ENCODE measurements around the genes KHDRBS2 and COL19A1.

DNA sequence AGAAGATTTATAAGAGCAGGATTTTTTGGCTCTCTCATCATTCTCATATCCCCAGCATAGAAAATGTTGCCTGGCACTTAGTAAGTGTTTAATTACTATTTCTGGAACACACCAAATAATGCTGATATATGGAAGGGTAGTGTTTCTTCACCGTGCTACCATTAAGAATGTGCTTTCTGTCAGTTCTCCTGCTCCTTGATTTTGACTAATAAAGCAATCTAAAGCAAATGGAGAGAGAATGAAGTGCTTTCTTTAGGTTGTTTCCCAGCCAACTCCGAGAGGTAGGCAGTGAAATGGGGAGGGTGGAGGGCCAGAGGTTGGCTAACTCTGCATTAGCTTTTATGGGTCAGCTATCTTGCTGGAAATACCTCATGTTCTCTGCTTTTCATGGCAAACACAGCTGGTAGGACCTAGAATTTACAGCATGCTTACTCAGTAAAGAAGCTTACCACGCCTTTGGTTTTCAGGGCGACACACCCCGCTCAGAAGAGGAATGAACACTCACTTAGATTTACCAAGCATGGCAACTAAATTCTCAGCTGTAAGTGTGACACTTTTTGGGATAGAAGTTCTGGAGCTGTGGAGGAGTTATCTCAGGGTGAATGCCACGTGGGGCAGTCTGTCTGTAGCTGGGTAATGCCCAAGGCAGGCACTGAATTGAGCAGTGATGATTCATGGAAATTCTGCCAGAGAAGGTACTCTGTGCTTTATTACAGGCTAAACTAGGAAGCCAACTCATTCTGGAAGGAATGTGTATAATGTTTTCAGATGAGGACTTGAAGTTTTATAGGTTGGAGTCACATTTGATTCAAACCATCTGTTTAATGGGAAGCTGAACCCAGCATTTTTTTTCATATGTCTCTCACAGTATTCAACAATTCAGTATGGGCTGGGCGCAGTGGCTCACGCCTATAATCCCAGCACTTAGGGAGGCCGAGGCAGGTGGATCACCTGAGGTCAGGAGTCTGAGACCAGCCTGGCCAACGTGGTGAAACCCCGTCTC lies 3.8 kb upstream of the PRIM2 start:
- PRO-cap = no peak
- RAMPAGE, long total RNA, 4 experiments = no peak in any of the 4 experiments

GRCh38 chr6:60655352-60655877 lies 1630.6 kb downstream of the KHDRBS2 start:
- PRO-cap = no peak
- RAMPAGE, long total RNA, 4 experiments = no peak in any of the 4 experiments

GRCh38 chr6:62285382-62286293 lies at the start of gene KHDRBS2:
TSS of gene KHDRBS2 (minus strand) at chr6:62286225.
- PRO-cap = no peak
- RAMPAGE, long total RNA, 4 experiments = start-site peak on the minus strand in 3 of 4 experiments, at chr6:62286171-62286227 at its widest, 9 to 15 reads per replicate

DNA sequence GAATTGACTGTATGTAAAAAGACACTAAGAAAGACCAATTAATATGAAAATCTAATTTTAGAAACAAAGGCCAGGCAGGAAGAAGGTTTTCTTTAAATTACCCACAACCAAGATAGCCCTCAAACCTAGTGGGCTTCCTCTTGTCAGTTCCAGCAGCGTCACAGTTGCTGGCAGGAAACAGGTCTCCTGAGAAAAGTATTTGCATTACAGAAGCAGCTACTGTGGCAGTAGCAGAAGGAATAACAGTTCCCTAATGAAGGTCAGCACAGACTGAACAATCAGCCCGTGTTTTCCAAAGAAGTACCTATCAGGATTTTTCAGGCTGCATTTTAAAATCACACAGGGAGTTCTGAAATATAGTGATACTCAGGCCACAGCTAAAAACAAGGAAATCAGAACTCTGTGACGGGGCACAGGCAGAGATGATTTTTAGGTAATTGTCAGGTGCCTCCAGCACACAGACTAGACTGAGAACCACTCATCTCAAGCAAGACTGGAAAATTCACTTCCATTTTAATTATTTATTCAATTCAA lies 230.4 kb upstream of the KHDRBS2 start:
- PRO-cap = no peak
- RAMPAGE, long total RNA, 4 experiments = no peak in any of the 4 experiments

DNA sequence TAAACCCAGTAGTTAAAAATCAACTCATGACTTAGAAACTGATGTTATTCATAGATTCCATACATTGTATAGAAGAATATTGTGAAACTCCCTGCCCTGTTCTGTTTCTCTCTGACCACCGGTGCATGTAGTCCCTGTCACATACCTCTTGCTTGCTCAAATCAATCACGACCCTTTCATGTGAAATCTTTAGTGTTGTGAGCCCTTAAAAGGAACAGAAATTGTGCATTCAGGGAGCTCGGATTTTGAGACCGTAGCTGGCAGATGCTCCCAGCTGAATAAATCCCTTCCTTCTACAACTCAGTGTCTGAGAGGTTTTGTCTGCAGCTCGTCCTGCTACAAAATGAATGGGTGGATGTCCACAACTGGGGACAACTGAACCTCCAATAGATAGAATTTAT lies 480.3 kb upstream of the KHDRBS2 start:
- PRO-cap = no peak
- RAMPAGE, long total RNA, 4 experiments = no peak in any of the 4 experiments

DNA sequence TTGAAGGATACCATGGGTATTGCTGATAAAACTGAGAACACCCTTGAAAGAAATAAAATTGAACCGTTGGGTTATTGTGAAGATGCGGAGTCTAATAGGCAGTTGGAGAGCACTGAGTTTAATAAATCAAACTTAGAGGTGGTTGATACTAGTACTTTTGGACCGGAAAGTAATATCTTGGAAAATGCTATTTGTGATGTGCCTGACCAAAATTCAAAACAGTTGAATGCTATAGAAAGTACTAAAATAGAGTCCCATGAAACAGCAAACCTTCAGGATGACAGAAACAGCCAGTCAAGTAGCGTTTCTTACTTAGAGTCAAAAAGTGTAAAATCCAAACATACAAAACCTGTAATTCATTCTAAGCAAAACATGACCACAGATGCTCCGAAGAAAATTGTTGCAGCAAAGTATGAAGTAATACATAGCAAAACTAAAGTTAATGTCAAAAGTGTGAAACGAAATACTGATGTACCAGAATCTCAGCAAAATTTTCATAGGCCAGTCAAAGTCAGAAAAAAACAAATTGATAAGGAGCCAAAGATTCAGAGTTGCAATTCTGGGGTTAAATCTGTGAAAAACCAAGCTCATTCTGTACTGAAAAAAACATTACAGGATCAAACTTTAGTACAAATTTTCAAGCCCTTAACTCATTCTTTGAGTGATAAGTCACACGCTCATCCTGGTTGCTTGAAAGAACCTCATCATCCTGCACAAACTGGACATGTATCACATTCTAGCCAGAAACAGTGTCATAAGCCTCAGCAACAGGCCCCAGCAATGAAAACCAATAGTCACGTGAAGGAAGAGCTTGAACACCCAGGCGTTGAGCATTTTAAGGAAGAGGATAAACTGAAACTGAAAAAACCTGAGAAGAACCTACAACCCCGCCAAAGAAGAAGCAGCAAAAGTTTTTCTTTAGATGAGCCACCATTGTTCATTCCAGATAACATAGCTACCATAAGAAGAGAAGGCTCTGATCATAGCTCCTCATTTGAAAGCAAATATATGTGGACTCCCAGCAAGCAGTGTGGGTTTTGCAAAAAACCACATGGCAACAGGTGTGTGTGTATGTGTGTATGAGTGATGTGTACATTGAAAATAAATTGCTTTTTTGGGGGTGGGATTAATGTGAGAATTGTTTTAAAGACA lies 49.6 kb downstream of the PHF3 start:
- PRO-cap = no peak
- RAMPAGE, long total RNA, 4 experiments = no peak in any of the 4 experiments

- PRO-cap = no peak
- RAMPAGE, long total RNA, 4 experiments = no peak in any of the 4 experiments
These were observed 18.0 kb downstream of the ADGRB3 start for GRCh38 chr6:68653091-68653561.

GRCh38 chr6:69138096-69138403 lies 503.0 kb downstream of the ADGRB3 start:
- PRO-cap = no peak
- RAMPAGE, long total RNA, 4 experiments = no peak in any of the 4 experiments

- PRO-cap = no peak
- RAMPAGE, long total RNA, 4 experiments = no peak in any of the 4 experiments
These were observed 563.6 kb downstream of the LMBRD1 start for GRCh38 chr6:69233157-69233619.

- PRO-cap = no peak
- RAMPAGE, long total RNA, 4 experiments = no peak in any of the 4 experiments
These were observed at the start of gene COL19A1 for GRCh38 chr6:69866113-69866744. TSS of gene COL19A1 (plus strand) at chr6:69866556.

GRCh38 chr6:70241727-70242652 lies 60.9 kb downstream of the COL9A1 start:
- PRO-cap = no peak
- RAMPAGE, long total RNA, 4 experiments = no peak in any of the 4 experiments

DNA sequence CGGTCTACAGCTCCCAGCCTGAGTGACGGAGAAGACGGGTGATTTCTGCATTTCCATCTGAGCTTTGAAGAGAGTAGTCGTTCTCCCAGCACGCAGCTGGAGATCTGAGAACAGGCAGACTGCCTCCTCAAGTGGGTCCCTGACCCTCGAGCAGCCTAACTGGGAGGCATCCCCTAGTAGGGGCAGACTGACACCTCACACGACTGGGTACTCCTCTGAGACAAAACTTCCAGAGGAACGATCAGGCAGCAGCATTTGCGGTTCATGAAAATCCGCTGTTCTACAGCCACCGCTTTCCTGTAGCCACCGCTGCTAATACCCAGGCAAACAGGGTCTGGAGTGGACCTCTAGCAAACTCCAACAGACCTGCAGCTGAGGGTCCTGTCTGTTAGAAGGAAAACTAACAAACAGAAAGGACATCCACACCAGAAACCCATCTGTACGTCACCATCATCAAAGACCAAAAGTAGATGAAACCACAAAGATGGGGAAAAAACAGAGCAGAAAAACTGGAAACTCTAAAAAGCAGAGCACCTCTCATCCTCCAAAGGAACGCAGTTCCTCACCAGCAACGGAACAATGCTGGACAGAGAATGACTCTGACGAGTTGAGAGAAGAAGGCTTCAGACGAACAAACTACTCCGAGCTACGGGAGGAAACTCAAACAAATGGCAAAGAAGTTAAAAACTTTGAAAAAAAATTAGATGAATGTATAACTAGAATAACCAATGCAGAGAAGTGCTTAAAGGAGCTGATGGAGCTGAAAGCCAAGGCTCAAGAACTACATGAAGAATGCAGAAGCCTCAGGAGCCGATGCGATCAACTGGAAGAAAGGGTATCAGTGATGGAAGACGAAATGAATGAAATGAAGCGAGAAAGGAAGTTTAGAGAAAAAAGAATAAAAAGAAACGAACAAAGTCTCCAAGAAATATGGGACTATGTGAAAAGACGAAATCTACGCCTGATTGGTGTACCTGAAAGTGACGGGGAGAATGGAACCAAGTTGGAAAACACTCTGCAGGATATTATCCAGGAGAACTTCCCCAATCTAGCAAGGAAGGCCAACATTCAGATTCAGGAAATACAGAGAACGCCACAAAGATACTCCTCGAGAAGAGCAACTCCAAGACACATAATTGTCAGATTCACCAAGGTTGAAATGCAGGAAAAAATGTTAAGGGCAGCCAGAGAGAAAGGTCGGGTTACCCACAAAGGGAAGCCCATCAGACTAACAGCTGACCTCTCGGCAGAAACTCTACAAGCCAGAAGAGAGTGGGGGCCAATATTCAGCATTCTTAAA lies 115.6 kb downstream of the SMAP1 start:
- PRO-cap = no peak
- RAMPAGE, long total RNA, 4 experiments = no peak in any of the 4 experiments

GRCh38 chr6:70811304-70812402 lies 144.0 kb downstream of the SMAP1 start:
- PRO-cap = no peak
- RAMPAGE, long total RNA, 4 experiments = no peak in any of the 4 experiments

GRCh38 chr6:71350294-71350753 lies 61.7 kb downstream of the OGFRL1 start:
- PRO-cap = no peak
- RAMPAGE, long total RNA, 4 experiments = no peak in any of the 4 experiments

GRCh38 chr6:71359246-71359909 lies 70.8 kb downstream of the OGFRL1 start:
- PRO-cap = no peak
- RAMPAGE, long total RNA, 4 experiments = no peak in any of the 4 experiments

DNA sequence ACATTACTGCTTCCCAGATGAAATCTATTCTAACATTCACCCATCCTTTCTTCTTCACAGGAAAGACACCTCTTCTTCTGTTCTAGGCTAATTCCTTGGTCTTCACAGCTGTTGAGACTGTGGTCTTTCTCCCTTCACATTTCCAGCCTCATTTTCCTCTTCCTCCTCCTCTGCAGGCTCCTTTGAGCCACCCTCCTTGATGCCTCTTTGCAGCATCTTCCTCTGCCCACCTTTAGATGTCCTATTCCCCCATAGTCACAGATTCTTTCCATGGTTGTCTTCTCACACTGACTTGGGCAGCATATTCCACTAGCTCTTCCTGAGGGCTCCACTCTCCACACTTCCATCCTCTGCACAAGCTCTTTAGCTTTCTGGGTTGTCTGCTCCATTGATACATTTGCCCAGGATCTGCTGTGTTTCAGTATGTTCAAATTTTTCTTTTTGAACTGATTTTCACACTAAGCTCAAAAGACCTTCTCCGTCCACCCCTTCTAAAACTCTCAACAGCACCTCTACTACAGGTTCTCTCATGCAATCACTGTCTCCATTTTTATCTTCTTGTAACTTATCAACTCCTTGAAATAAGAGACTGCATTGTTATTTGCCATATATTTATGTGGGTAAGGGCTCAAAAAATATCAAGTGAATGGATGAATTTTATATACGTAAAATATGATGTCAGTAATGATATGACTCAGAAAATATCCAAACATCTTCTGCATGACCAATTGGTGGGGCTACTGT lies 103.3 kb downstream of the OGFRL1 start:
- PRO-cap = no peak
- RAMPAGE, long total RNA, 4 experiments = no peak in any of the 4 experiments

GRCh38 chr6:71478475-71479513 lies 190.2 kb downstream of the OGFRL1 start:
- PRO-cap = no peak
- RAMPAGE, long total RNA, 4 experiments = no peak in any of the 4 experiments

GRCh38 chr6:73085314-73085796 lies 139.9 kb downstream of the KHDC1L start:
- PRO-cap = no peak
- RAMPAGE, long total RNA, 4 experiments = no peak in any of the 4 experiments

DNA sequence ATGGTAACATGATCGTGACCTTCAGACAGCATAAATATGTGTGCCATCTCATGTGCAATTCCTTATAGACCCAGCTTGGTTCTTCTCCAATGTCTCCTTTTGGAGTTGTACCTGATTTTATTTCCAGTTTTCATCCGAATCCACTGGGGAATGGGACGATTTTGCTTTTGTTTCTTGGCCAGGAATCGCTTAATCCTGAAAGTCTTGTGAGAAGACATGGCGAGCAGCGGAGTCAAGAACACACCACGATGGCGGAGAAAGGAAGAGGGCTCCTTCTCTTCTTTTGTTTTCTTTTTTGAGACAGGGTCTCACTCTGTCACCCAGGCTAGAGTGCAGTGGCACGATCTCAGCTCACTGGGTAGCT lies 3.3 kb upstream of the OOEP start:
- PRO-cap = no peak
- RAMPAGE, long total RNA, 4 experiments = start-site peak on the minus strand in 4 of 4 experiments, centred at positions 266 to 270 of the sequence, 9 to 40 reads per replicate

GRCh38 chr6:73509843-73510379 lies 10.9 kb downstream of the EEF1A1 start:
- PRO-cap = no peak
- RAMPAGE, long total RNA, 4 experiments = no peak in any of the 4 experiments

All from omental fat pad (tissue), 4 donors.